ENCODE measurements around a stretch of chr20.

GRCh38 chr20:22586624-22586960, 2.2 kb upstream of the FOXA2 start:
- RRBS, result no CpG with 5 or more reads among the region's 21 CpGs

DNA sequence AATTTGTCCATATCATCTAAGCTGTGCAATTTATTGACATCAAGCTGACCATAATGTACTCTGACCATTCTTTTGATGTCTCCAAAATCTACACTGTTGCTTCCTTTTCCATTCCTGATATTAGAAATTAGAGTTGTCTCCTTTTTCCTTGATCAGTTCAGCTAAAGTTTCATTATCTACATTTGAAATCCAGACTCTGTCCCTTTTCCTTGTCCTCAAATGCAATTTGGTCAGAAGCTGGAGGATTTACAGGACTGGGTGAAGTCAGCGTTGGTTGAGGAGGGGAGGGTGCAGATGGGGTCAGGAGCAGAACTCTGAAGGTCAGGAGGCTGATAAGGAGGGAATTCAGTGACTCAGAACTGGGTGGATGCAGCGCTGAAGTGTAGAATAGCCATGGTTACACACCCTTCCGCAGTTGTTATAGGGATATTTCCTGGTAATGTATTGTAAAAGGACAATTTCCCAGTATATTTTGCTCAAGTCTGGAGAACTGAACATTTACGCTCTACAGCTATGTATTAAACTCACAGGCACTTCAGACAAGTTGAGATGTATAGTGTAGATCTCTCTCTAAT, 133.0 kb upstream of the FOXA2 start:
- RRBS, result no CpG with 5 or more reads among the region's 4 CpGs

GRCh38 chr20:23061559-23062209, 12.2 kb upstream of the THBD start:
- RRBS, result no CpG with 5 or more reads among the region's 8 CpGs

- RRBS, result no CpG with 5 or more reads among the region's 5 CpGs
Observed at GRCh38 chr20:23081598-23082098, 4.5 kb downstream of the CD93 start.

- RRBS, result no CpG with 5 or more reads among the region's 9 CpGs
Observed at GRCh38 chr20:23083332-23083973, 2.7 kb downstream of the CD93 start.

DNA sequence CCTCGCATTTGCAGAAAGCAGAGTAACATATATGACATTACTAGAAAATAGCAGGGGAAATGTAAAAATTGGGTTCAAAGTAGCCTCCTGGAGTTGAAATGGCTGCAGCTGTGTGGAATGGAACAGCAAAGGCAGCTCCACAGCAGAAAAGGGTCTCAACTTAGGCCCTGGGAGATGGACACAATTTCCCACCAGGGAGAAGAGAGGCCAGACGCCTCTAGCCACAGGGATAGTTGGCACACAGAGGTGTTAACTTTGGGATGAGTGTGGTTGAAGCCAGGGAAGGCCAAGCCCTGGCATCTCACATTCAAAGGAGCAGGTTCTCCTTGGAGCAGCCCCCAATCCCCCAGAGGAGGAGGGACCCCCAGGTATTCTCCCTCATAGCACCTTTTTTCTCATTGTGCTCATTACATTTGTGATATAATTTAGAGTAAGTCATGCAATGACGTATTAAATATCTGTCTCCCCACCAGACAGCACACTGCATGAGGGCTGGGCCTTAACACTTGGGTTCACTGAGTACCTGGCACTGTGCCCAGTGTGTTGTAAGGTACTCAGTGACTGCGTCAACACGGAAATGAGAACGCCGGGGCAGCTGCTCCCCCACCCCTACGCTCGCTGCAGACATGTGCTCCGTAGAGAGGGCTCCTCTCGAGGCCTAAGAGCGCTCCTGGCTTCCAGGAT, 76.0 kb upstream of the CD93 start:
- RRBS, result no CpG with 5 or more reads among the region's 12 CpGs

- RRBS, result no CpG with 5 or more reads among the region's 5 CpGs
Observed at GRCh38 chr20:23249480-23249972, 101.1 kb upstream of the NXT1 start.

DNA sequence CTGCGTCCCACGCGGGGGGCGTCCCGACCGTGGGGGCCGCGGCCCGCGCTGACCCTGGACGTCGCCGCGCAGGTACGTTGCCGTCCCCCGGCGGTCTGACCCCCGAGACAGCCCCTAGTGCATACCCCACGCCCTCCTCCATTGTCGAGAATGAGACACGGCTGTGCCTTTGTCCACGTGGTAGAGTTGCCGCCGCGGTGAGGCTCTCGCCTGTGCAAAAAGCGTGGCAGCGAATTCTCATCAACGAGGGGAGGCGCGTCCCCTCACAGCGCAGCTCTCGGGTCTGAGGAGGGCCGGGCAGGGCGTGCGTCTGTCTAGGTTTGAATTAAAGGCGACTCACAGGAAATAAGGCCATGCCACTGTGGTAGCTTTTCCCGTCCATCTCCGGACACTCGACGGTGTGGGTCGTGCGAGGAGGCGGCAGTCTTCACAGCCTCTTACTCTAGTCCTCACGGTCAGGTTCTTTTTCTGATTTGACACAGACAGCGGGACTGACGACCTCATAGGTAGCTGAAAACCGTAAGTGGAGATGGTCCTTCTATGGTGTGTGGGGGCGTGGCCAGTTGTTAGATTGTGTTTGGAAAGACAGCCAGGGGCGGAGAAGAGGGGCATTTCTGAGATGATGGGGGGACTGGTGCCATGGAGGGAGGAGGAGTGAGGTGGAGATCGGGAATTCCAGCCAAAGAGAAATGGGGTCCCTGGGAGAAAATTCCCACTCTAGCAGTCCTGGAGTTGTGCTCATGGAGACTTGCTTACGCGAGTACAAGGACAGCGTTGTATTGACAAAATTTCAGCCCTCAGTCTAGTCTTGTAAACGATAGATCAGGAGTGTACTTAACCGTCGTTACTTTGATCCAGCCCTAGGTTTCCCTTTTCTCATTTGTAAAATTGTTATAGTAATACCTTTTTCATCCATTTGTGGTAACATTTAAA, 665 bp downstream of the NXT1 start:
- RRBS, result 3% methylated on average over 15 of the region's 58 CpGs

GRCh38 chr20:23366583-23367098, 4.7 kb downstream of the GZF1 start:
- RRBS, result no CpG with 5 or more reads among the region's 1 CpG

DNA sequence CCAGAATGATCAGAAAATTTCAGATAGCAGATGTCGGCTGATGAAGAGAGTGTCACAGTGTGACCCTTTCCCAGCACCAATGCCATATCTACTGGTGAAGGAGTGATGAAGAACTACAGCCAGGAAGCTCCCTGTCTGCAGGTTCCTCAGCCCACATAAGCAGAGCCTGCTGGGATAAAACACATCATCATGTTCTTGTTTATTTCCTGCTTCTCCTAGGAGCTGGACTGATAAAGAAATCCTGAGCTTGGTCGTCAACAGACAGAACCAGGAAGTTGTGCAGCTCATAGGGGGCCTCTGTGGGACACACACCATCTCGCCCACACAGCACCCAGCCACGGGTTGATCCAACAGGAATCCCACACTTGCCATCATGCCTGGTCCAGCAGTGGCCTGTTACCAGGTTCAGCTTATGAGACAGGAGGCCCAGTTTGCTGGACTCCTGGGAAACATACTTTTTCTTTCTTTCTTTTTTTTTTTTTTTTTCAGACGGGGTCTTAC, 2.8 kb upstream of the CSTL1 start:
- RRBS, result no CpG with 5 or more reads among the region's 5 CpGs

DNA sequence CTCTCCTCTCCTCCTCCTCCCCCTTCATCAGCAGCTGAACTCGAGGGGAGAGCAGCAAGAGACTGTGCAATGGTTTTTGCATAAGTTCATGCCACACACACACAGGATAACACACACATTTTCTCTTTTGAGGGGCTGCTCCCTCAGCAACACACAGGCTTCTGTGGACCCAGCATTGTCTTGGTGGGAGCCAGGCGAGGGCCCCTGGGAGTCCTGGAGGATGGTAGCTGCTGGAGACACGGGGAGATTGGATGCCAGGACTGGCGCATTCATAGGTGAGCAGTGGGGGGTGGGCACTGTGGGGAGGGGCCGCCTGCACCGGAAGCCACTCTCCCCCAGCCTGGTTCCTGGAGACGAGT, 233 bp upstream of the CST11 start:
- RRBS, result no CpG with 5 or more reads among the region's 7 CpGs

DNA sequence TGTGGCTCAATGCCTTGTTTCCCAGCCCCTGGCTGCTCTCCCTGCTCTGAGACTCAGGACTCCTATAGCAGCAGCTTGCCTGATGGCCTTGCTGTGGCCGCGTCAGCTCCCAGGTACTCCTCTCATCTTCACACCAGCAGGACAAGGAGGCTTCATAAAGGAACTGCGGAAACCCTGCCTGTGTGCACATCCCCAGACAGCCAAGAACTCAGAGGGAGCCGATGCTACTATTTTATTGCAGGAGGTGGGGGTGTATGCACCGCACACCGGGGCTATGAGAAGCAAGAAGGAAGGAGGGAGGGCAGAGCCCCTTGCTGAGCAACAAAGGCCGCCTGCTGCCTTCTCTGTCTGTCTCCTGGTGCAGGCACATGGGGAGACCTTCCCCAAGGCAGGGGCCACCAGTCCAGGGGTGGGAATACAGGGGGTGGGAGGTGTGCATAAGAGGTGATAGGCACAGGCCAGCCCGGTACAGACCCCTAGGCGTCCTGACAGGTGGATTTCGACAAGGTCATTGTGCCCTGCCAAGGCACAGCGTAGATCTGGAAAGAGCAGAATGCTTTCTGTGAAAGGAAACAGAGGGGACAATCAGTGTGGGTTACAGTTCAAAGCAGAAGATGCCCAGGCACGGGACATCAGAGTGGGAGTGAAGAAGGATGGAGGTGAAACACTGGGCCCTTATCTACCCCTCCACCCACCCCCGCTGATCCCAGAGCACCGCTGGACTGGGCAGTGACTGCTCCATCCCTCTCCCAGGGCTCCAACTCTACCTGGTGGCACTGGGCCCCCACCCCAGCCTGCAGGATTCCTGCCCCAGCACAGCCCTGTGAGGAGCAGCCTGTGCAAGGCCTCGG, 4.1 kb downstream of the CST3 start:
- RRBS, result no CpG with 5 or more reads among the region's 15 CpGs

- RRBS, result no CpG with 5 or more reads among the region's 5 CpGs
Observed at GRCh38 chr20:23754911-23755583, 4.3 kb upstream of the CST1 start.

DNA sequence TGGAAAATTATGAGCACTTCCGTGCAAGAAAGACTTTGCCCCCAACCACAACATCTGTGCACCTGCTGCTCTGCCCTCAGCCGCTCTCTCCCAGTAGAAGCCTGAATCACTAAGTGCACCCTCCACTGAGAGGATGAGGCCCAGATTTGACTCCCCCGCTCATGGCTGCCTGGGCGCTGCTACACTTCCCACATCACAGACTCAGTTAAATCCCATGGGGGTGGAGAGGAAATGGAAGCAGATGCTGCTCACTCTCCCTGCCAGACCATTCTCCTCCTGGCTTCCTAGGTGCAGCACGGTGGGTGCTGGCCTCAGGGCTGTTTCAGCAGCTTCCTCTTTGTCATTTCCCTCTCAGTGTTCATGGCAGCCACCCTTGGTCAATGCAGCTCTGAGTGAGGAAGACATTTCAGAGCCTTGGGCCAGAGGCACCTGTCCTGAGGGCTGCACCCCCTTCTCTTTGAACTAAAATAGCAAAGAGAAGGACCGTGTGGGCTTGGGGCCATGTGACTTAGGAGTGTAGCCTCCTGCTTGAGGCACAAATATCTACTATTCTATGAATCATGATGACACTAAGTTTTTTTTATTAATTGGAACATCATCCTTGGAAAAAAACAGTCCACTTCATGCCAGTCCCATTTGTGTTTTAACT, 4.7 kb downstream of the CST5 start:
- RRBS, result no CpG with 5 or more reads among the region's 6 CpGs

GRCh38 chr20:24960817-24961648, 12.0 kb downstream of the CST7 start:
- RRBS, result no CpG with 5 or more reads among the region's 7 CpGs

DNA sequence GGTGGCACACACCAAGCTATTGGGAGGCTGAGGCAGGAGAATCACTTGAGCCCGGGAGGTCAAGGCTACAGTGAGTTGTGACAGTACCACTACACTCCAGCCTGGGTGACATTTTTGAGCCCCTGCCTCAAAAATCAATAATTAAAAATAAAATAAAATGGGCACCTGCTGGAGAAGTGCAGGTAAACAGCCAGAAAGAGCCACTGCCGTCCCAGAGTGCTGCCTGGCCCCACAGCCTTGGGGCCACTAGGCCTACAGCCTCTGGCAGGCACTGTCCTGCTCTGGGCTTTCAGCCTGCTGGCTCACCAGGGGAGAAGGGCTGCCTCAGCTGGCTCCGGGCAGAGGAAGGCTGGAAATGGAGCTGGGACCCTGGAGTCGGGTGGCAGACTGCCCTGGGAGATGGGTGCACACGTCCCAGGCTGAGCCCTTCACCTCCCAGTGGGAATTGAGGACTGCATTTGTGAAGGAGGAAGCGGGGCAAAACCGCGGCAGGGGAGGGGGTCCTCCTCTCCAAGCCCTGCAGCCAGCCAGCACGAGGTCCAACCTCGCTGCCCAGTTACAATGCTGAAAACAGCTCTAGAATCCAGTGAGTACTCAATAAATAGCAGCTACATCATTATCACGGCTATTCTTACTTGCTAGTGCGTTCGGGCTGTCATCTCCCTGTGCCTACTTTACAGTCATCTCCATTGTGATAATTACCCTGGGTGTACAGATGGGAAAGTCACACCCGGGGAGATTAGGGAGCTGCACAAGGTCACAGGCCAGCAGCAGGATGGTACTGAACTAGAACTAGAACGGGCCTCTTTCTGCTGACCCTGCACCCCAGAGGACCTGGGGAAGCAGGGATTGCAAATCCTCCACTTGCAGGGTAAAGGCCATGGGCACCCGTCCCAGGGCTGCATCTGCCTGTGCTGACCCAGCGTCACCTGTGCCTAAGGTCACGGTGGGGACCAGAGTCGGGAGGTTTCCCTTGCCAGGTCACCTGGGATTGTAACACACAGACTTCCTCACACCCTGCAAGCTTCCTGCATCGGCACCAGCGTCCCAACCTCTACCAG, 13.1 kb downstream of the ACSS1 start:
- RRBS, result no CpG with 5 or more reads among the region's 21 CpGs

DNA sequence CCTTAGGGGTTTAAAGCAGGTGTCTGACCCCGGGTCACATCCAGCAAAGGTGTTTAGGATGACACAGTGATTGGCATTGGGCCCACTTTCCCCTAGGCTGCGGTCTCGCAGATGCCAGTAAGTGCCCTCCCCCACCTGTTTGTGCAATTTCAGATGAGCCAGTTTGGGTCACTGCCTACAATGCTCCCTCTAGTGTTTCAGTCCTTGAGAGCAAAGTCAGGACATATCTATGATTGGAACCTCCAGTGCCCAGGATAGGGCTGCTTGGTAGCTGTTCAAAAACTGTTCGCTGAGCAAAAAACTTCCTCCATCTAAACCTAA, 5.3 kb downstream of the VSX1 start:
- RRBS, result no CpG with 5 or more reads among the region's 4 CpGs

- RRBS, result no CpG with 5 or more reads among the region's 3 CpGs
Observed at GRCh38 chr20:25233437-25233955, 14.4 kb upstream of the PYGB start.

GRCh38 chr20:25261512-25262135, 13.7 kb downstream of the PYGB start:
- RRBS, result no CpG with 5 or more reads among the region's 12 CpGs

- RRBS, result no CpG with 5 or more reads among the region's 25 CpGs
Observed at GRCh38 chr20:25319656-25320854, 70.6 kb downstream of the ABHD12 start.